ENCODE results near the gene NOPCHAP1.

DNA sequence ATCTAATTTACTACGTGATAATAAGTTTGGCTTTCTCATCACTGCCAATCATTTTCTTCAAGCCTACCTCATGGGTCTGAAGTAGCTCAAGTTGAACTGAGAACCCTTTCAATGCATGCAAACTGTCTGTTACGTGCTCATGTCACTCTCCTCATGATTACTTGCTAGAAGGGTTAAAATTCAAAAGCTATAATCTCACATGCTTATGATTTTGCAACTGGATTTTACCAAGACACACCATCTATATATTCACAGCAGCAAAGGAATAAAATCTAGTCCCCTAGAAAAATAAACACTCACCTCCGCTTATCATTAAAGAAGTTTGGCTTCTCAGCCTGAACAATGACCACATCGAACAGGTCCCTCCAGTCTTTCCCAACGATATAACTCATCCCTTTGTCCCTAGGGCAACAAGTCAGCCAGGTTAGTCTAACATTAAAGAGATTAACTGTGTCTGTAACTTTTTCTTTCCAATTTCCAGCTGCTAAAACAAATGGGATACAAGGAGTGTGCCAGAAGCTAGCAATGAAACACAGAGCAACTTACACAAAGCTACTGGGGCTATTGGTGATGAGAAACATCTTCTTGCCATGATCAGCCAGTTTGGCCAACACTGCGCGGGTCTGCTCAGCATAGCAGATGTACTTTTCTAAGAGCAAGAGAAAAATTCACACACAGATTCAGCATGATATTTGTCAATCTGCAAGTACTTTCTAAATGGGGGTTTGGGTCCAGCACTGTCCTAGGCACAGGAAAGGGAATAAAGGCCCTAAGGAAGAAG lies 48.0 kb downstream of the NT5DC3 start:
- PRO-cap, result no peak

DNA sequence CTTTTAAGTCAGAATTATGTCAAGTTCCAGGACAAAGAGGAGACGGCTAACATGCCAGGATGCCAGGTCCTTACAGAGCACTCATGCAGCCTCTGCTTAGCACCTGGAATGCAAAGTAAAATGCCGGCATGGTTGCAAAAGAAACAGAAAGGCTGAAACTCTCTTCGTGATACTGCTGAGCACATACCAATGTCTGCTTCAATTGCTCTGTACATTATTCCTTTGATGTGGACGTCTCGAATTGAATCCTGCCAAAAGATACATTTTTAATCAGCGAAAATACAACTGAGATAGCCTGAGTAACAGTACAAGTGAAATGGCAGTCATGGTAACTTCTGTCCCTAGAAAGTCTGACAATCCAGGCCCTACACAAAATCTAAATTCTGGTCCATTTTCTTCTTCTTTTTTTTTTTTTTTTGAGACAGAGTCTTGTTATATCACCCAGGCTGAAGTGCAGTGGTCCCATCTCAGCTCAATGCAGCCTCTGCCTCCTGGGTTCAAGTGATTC lies 47.2 kb downstream of the NT5DC3 start:
- PRO-cap, result no peak

DNA sequence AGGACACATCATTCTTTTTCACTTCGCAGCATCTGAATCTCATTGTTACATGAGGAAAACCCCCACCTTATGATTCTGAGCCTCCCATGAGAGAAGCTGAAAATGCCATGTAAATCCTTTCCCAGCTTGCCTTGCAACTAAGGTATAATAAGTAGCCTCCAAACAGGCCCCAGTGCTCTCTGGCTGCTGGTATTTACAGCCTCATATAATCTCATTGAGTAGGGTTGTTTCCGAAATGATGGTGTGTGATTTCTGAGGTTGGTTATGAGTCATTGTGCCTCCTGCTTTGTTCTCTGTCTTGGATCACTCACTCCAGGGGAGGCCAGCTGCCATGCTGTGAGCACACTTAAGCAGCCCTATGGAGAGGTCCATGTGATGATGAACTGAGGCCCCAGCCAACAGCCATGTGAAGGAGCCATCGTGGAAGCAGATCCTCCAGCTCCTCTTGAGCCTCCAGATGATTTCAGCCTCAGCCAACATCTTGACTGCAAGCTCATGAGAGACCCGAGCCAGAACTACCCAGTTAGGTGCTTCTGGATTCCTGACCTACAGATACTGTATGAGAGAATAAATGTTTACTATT lies 4.9 kb upstream of the HSP90B1 start:
- PRO-cap, result no peak

DNA sequence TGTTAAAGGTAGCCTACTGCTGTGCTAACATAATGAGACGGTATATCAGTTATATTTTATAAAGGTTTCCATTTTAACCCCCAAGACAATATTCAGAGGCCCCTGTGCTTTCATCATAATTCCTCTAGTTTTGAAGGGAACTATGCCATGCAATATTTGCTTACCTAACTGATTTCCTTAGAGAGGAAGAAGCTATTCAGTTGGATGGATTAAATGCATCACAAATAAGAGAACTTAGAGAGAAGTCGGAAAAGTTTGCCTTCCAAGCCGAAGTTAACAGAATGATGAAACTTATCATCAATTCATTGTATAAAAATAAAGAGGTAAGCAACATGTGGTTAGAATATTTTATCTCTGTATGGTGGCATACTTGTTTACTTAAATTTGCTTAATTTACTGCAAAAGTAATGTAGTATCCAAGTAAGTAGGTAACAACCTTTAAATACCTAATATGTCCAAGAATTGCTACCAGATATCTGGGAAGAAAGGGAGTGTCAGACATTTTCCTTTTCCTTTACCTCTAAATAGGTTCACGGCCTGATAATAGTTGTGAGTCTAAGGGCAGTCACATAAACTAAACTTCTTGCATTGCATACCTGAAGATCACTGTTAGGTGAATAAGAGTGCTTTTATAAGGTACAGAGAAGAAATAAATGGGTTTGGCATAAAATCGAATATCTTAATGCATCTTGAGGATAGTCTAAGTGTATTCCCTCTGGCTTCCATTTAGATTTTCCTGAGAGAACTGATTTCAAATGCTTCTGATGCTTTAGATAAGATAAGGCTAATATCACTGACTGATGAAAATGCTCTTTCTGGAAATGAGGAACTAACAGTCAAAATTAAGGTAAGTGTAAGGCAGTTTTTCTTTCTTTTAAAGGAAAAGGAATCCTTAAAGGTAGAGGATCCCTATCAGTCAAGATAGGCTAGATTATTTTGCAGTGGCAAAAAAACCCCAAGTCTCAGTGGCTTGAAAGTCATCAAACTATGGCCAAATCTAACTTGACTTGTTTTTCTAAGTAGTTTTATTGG lies 2.2 kb downstream of the HSP90B1 start:
- PRO-cap, result no peak

DNA sequence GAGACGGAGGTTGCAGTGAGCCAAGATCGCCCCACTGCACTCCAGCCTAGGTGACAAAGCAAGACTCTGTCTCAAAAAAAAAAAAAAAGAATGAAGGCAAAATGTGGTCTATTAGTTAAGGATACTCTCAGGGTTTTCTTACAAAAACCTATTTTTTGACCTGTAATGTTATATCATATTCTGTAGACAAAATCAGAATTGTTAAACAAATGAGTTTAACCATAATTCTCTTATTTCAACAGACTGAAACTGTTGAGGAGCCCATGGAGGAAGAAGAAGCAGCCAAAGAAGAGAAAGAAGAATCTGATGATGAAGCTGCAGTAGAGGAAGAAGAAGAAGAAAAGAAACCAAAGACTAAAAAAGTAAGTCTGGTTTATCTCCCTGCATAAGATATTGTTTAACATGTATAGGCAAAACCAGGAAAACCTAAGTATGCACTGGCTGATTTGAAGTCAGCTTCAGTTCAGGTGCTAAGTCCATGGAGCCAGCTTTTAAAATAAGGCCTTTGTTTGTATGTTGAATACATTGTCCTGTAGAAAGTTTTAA lies 8.0 kb downstream of the HSP90B1 start:
- PRO-cap, result no peak

- PRO-cap, result no peak
Measured at GRCh38 chr12:104132644-104133102, 5.3 kb downstream of the NFYB start.

DNA sequence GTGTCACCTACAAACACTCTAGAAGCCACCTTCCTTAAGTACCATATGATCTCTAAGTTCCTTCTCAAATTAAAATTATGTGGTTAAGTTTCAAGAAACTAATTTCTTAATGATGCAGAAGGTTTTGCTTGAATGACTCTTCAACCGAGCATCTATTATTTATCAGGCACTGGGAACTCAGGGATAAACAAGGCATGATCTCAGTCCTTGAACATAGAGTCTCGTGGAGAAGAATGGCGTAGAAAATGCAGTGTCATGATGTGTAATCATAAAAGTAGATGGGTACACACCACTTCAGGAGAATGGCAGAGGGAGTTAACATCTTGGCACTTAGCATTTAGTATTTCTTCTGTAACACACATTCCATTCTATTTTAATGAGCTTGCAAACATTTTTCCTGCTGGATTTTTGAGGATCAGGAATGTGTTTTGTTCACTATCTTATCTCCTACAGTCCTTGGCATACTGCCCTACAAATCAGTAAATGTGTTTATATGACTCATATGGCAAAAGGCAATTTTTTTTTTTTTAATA lies 3.8 kb downstream of the TXNRD1 start:
- PRO-cap, result no peak

- PRO-cap, result no peak
Measured at GRCh38 chr12:104285784-104286458, 17.6 kb upstream of the EID3 start.

GRCh38 chr12:104486942-104487243 lies 30.1 kb downstream of the CHST11 start:
- PRO-cap, result no peak

GRCh38 chr12:104515169-104515914 lies 58.6 kb downstream of the CHST11 start:
- PRO-cap, result no peak

GRCh38 chr12:104578362-104578942 lies 121.7 kb downstream of the CHST11 start:
- PRO-cap, result no peak

- PRO-cap, result no peak
Measured at GRCh38 chr12:104632202-104632401, 175.4 kb downstream of the CHST11 start.

DNA sequence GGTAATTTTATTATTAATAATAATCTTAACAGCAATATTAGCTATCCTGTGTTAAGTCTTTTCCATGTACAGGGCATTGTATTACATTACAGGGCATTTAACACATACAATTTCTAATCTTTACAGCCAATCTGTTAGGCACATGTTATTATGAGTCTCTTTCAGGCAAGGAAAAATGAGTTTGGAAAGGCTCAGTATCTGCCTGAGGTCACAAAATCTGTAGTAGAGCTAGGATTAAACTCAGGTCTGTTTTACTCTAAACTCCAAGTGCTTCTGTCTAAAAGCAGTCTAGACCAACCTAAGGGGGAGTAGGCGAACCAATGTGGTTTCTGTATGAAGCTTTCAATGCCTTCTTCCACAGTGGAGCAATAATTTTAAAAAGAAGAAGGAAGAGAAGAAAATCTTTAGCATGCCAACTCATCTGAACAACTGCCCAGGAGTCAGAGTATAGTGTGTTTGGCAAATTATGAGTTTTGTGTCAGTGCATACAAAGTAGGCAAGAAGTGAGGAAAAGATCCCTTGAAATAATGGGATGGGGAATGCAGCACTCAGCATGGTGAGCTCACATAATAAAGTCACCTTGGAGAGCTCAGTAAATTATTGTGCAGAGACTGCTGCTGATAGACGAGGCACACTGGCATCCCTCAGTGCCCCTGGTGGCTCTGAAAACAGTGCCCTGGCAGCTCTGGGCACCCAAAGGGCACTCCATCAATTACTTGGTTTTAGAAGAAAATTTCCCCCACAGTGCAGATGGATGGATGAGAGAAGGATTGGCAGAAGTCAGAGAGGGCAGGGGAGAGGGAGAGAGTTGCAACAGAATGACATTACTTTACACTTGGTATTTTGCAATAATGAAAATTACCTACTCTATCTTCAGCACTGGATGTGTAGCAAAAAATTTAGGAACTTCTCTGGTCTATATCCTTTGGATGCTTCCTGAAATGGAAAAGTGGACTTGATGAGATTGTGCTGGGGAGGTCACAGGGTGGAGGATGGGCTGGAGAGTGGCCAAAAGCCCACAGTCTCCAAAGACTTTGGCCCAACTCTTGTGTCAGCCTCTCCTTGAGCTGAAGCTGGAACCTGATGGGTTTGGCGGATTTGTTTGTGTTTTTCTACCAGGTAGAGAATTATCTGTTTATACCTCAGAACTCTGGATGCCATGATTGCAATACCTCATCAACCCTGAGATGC lies 192.9 kb downstream of the CHST11 start:
- PRO-cap, result no peak

GRCh38 chr12:104669695-104670323 lies 213.1 kb downstream of the CHST11 start:
- PRO-cap, result no peak

DNA sequence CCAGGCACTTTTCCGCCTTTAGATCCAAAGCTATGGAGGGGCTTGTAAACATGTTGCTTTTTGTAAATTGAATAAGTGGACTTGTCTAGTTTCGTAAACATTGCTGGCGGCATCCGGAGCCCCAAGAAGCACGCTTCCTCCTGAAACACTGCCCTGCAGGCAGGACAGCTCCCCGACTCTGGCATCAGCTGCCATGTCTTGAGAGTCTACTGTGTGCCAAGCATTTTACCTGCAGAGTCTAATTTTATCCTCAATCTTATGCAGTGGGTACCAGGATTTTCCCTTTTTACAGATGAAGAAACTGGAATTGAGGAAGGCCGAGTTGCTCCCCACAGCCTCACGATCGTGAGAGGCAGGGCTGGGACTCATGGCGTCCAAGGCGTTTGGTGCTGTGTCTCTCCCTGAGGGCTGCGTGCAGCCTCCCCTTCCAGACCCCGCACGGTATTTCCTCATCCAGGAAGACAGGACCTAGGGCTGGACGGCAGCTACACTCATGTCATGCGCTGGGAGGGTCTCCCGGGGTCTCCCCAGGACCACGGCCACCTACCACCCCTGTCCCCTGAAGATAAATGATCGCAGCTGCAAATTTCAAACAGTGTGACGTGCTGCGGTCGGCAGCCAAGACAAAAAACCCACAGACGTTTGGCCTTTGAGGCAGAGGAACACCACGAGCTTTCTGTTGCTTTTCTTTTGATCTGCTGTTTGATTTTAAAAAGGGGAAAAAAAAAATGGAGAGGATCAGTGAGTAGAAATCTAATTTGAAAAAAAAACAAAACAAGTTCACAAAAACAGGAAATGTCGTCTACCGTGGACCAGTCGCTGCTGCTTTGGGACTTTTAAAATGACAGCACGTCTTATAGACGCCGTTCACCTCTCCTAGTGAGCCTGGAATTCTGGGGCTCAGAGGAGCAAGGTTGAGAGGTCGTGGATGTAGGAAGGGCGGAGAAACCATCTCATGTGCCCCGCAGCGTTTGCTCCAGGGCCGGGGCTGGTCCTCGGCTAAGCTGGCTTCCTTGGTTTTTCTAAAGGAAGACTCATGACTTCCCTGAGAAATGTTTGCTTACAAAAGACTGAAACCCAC lies 237.7 kb downstream of the SLC41A2 start:
- PRO-cap, result bidirectional peak, plus-strand start at position 830 of the sequence, minus-strand start at position 567 of the sequence

GRCh38 chr12:104882901-104883386 lies 75.1 kb downstream of the SLC41A2 start:
- PRO-cap, result no peak

DNA sequence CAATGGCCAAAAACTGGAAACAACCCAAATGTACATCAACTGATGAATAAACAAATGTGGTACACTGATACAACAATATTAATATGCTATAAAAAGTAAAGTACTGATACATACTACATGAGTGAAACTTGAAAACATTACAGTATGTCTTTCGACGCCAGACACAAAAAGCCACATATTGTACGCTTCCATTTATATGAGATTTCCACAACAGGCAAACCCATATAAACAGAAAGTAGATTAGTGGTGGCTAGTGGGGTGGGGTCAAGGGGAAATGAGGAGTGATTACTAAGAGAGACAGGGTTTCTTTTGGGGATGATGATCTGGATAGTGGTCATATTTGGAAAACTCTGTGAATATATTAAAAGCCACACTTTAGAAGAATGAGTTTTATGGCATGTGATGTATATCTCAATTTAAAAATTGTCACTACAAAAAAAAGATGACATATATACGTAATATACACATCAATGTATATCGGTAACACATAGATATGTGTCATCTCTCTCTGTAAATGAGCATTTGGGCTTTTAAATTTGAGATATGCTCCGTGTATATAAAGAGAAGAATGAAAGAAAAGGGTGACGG lies 887 bp downstream of the SLC41A2 start:
- PRO-cap, result bidirectional peak, plus-strand start at position 303 of the sequence, minus-strand start at position 170 of the sequence

GRCh38 chr12:104985893-104987154 lies at the start of gene NOPCHAP1:
NOPCHAP1 (plus strand) TSS chr12:104986316.
- PRO-cap, result bidirectional peak, plus-strand start at chr12:104986338, minus-strand start at chr12:104986205

GRCh38 chr12:105014501-105015139 lies 28.5 kb downstream of the NOPCHAP1 start:
- PRO-cap, result no peak

- PRO-cap, result no peak
Measured at GRCh38 chr12:105090543-105090773, 6.2 kb upstream of the ALDH1L2 start.